Gastrocnemius medialis (tissue), 3 donors: ENCODE measurements around a stretch of chr2.

GRCh38 chr2:60965328-60965818, 52.1 kb upstream of the PEX13 start:
- PRO-cap, result no peak
- RAMPAGE, long total RNA, 3 experiments, result no peak in any of the 3 experiments

- PRO-cap, result no peak
- RAMPAGE, long total RNA, 3 experiments, result no peak in any of the 3 experiments
Observed at GRCh38 chr2:61012206-61012645, 5.3 kb upstream of the PEX13 start.

DNA sequence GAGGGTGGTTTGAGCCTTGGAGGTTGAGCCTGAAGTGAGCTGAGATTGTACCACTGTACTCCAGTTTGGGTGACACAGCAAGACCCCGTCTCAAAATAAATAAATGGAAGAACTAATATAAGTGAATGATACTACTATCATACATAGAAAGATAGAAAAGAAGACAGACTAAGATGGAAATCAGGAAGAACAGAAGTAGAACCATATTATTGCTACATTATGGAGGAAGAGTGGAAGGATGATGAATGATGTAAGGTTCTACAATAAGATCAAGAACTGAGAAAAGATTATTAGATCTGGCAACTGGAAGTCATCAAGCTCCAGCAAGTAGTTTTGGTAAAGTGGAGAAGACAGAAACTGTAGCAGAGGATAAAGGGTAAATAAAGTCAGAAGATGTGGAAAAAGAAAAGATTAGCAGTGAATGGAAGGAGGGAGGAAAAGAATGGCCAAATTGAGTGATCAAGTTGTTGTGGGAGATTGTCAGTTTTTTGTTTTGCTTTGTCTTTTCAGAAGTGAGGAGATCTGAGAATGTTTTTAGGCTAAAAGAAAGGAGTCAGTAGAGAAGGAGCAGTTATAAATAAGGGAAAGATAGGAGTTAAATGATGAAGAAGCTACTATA, 23.3 kb upstream of the PUS10 start:
- PRO-cap, result no peak
- RAMPAGE, long total RNA, 3 experiments, result no peak in any of the 3 experiments

- PRO-cap, result unidirectional peak, minus-strand start at chr2:61178073
- RAMPAGE, long total RNA, 3 experiments, result no peak in any of the 3 experiments
Observed at GRCh38 chr2:61177600-61178175, 15.7 kb downstream of the C2orf74 start.

DNA sequence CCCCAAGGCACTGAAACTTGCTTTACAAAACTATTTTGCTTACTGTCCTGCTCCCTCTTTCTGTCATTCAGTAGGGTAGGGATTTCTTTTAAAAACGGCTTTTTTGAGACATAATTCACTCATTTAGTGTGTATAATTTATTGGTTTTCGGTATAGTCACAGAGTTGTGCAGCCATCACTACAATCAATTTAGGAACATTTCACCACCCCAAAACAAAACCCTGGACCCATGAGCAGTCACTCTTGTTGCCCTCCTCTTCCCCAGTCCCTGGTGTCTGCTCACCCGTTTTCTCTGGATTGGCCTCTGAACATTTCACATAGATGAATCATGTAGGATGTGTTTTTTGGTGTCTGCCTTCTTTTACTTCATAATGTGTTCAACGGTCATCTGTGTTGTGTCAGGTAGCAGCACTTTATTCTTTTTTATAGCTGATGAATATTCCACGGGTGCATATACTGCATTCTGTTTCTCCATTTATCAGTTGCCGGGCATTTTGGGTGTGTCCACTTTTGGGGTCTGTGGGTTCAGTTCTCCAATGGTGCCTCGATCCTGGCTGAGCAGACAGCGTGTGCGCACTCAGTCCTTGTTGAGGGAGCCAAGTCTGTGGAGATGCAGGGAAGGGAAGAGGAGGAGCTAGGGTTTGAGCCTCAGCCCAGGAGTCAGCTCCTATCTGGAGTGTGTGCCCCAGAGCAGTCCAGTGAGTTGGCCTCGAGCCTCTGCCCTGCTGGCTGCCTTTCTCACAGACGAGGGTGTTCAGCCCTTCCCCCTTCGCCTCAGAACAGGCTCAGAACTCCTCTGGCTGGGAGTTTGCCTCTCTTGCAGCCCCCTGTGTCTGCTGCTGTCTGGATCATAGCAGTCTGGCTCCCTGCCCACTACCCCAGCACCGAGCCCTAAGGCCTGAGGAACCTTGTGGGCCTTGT, 17.8 kb downstream of the C2orf74 start:
- PRO-cap, result no peak
- RAMPAGE, long total RNA, 3 experiments, result no peak in any of the 3 experiments

DNA sequence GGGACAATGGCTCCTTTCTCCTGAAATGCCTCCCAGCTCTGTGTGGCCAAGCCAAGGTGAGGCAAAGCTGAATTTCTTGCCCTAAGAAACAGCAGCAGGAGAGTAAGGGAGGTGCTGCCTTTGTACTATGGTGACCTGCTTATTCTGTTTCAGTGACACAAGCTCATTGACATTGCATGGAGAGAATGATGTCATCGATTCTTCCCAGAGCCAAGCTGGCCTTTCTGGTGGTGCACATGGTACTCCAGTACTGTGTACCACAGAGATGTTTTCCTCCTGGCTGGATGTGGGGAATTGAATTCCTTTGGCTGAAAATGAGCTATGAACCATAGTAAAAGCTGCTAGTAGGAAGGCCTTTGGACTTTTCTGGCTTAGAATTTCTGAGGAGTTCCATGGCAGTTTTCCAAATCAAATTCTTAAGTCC, 17.2 kb upstream of the B3GNT2 start:
- PRO-cap, result no peak
- RAMPAGE, long total RNA, 3 experiments, result no peak in any of the 3 experiments

DNA sequence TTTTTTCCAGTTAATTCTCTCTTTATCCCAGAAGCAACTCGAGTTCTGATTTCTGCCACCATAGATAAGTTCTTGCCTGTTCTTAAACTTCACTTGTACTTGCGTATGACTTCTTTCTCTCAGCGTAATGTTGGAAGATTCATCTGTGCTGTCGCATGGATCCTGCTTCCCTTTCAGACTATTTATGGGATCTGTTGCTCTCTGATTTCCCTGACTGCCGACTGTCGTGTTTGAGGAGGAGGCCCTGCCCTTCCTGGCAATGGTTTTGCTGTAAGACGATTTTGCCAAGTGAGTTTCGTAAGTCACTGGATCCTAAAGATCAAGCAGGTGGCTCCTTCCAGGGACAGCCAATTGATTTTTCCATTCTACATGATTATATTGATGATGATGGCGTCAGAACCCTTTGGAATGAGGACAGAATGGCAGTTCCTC, 8.7 kb upstream of the B3GNT2 start:
- PRO-cap, result no peak
- RAMPAGE, long total RNA, 3 experiments, result no peak in any of the 3 experiments

- PRO-cap, result no peak
- RAMPAGE, long total RNA, 3 experiments, result no peak in any of the 3 experiments
Observed at GRCh38 chr2:62208708-62209756, 13.1 kb downstream of the B3GNT2 start.

- PRO-cap, result no peak
- RAMPAGE, long total RNA, 3 experiments, result no peak in any of the 3 experiments
Observed at GRCh38 chr2:62411320-62412026, 94.5 kb downstream of the TMEM17 start.

DNA sequence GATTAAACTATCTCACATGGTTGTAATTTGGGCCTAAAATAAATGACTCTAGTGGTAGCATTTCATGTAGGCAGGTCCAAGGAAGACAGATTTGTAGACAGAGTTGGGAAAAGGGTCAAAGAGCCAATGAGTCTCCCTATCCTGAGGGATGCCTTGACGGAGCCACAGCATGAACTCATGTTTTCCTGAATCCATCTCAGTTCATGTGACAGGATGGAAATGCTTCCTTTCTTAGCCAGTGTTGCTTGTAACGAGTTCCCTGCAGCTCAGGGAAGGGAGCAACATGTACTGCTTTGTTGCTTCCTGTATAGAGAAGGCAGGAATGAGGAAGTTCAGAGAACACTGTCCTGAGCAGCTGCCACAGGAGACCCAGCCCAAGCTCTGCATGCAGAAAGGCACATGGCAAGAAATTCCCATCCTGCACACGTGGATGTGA, 27.9 kb downstream of the TMEM17 start:
- PRO-cap, result no peak
- RAMPAGE, long total RNA, 3 experiments, result no peak in any of the 3 experiments

GRCh38 chr2:62641222-62641975, 64.1 kb upstream of the EHBP1 start:
- PRO-cap, result no peak
- RAMPAGE, long total RNA, 3 experiments, result no peak in any of the 3 experiments

GRCh38 chr2:62664215-62664824, 41.2 kb upstream of the EHBP1 start:
- PRO-cap, result no peak
- RAMPAGE, long total RNA, 3 experiments, result no peak in any of the 3 experiments

- PRO-cap, result no peak
- RAMPAGE, long total RNA, 3 experiments, result no peak in any of the 3 experiments
Observed at GRCh38 chr2:62704970-62705116, 670 bp upstream of the EHBP1 start.

GRCh38 chr2:62830844-62831310, 125.4 kb downstream of the EHBP1 start:
- PRO-cap, result no peak
- RAMPAGE, long total RNA, 3 experiments, result no peak in any of the 3 experiments

- PRO-cap, result no peak
- RAMPAGE, long total RNA, 3 experiments, result no peak in any of the 3 experiments
Observed at GRCh38 chr2:62978972-62979584, 71.6 kb upstream of the OTX1 start.

DNA sequence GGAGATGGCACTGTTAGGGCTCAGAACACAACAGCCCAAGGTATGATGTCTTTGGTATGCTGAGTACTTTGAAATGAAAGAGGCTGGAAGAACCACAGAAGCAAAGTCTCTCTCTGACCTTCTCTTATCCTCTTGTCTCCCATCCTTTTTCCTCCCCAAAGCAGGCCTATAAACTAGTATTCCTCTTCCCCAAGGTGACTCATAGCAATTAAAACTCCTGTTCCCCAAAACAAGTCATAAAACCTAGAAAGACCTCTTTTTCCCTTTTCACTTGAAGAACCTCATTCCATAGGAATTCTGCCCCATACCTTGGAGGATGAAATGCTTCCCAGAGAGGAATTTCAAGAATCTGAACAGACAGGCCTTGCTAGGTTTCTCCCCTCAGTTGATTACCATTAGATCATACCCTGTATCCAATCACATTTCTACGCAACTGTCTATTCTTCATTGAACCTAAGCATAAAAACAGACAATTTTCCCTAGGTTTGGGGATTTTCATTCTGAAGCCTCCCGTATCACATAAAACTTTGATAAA, 25.8 kb downstream of the MDH1 start:
- PRO-cap, result no peak
- RAMPAGE, long total RNA, 3 experiments, result no peak in any of the 3 experiments

GRCh38 chr2:63684195-63684535, 95.4 kb downstream of the MDH1 start:
- PRO-cap, result no peak
- RAMPAGE, long total RNA, 3 experiments, result no peak in any of the 3 experiments

DNA sequence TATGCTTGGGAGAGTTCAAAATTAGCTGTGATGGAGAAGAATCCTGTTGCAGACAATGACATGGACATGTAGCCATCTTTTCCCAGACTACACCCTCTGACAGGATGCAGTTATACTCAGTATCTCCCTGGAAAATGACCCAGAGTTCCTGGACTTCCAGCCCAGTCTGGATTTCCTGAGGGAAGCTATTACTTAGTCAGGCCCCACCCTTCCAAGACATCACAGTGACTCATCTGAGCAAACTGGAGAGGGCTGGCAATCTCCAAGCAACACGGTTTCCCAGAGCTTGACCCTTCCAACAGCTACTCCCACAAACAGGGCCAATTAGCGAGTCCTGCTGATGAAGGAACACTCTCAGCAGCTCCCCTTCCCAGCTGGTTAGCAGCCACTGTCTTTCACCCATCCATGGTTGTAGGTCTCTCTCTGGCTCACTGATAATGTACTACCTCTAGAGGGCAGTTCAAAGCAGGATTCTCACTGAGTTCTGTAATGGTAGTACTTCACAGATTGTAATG, 110.1 kb downstream of the MDH1 start:
- PRO-cap, result unidirectional peak, minus-strand start at position 135 of the sequence
- RAMPAGE, long total RNA, 3 experiments, result no peak in any of the 3 experiments

DNA sequence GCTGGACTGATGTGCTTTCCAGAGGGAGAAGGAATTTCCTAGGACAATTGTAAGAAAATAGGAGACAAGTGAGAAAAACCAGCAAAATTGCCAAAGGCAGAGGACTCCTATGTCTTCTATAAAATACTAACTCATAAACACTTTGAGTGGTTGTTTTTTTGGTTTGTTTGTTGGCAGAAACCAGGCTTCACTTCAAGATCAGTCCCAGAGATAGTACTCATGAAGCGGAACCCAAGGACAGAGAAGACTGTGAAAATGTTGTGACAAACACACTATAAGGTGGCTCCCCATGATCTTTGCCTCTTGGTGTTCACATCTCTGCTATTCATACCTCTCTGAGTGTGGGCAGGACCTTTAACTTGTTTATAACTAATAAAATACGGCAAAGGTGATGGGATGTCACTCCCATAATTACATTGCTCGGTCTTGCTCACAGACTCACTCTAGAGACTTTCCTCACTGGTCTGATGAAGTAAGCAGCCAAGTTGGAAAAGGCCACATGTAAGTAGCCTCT, 30.7 kb upstream of the UGP2 start:
- PRO-cap, result no peak
- RAMPAGE, long total RNA, 3 experiments, result no peak in any of the 3 experiments

DNA sequence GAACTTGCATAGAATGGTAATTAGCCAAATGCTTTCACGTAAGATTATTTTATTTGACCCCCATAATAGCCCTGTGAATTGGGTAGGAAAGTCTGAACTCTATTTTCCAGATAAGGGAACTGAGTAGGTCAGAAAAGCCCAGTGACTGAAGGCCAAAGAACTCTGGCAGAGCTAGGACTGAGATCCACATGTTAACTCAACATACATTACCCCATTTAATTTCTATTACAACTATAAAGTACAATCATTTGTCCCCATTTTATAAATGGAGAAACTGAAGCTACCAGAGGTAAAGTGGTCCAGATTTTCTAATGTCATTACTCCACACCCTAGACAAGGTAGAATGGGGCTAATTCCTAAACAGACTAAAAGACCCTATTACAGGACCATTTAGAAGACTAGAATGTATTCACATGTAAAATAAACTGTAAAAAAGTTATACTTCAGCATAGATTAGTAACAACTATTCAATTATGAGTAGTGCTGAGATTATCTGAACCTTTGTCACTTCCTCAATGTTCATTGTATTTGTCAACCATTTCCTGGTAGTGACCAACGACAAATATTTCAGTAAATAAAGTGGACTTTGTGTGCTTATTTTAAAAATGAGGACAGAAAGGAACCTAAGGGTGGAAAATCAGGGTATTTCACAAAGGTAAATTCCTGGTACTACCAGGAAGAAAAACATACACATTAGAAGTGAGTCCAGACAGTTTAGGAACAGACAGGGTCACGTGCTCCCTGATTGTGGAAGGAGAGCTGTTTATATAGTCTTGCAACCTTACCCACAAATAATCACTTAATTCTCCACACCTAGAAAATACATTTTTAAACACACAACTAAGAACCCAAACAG, 28.6 kb downstream of the PELI1 start:
- PRO-cap, result no peak
- RAMPAGE, long total RNA, 3 experiments, result no peak in any of the 3 experiments